Jejunum (tissue), 1 donor: ENCODE measurements around a stretch of chr14.

- PRO-cap = no peak
Measured at GRCh38 chr14:98135860-98136530, 1136.0 kb downstream of the BCL11B start.

DNA sequence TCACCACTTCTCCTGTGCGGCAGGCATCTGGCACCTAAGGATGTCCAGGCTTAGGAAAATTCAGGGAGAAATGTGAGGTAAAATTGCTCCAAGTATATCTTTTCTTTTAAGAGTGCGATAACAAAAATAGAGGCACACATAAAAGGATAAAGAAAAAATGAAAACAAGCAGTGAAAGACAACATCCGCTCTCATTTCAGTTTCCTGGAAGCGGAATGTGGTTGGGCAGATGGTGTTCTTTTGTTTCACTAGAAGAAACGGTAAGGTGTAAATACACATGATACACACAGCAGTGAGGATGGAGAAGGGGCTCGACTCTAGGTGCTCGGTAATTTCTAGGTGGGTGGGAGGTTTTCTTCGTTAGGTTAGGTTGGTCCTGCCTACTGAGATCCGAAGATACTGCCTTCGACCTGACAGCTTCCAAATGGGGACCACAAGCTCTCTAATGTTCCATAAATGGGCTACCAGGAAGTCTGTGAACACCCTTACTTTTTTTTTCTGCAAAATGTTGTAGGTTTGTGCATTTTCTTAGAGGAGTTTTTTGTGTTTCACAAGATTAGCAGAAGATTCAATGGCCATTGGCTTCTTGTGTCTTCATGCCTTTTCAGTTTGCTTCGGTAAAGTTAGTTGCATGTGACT is 1082.5 kb downstream of the BCL11B start:
- PRO-cap = unidirectional peak, plus-strand start at position 291 of the sequence

DNA sequence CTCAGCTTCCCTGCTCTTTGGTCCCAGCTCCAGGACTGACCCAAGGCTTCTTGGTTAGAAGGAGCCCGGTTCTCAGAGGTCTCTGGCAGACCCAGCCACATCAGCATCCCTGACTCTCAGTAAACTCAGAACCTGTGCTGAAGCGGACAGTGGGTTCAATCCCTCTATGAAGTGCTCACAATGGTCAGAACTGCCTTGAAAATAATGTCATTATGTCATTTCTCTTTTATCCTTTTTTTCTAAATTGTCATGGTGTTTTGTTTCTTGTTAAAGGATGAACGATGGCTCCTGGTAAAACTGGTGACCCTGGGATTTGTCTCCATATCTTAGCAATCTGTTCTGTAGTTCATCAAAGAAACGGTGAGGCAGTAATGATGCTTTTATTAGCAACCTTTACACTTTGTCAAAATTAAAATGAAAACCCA is 426.9 kb downstream of the BCL11B start:
- PRO-cap = no peak

GRCh38 chr14:98926130-98926604 is 345.8 kb downstream of the BCL11B start:
- PRO-cap = no peak

DNA sequence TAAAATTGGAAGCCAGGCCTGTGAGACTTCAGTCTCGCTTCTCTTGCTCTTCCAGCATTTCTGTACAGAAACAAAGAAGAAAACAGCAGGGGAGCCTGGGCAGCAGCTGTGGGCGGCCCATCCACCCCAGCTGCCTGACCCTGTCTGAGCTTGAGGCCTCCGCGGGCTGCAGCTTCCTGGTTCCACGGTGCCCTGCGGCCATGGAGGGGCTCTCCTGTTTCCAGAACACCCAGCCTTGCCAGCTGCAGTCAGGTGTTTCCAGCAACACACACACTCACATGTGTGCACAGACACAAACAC is 178.1 kb downstream of the BCL11B start:
- PRO-cap = no peak

DNA sequence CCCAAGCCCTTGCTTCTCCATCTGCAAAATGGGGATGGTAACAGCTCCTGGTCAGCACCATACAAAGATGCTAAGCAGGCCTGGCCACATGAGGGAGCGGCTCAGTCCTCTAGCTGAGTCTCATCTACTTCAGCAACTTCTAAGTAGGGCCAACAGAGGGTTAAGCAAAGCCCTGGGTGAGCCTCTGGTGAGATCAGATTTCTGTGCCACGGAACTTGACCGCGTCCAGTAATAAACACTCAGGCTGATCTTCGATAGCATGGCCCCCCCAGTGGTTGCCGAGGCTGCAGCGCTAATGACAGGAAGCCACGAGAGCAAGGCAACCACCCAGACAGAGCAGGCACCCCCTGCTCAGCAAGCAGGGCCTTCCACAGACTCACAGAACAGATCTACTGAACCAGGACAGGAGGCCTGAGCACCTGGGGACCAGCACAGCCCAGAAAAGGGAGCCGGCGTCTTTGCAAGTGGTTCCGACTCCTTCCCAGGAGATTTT is 42.4 kb downstream of the BCL11B start:
- PRO-cap = no peak

DNA sequence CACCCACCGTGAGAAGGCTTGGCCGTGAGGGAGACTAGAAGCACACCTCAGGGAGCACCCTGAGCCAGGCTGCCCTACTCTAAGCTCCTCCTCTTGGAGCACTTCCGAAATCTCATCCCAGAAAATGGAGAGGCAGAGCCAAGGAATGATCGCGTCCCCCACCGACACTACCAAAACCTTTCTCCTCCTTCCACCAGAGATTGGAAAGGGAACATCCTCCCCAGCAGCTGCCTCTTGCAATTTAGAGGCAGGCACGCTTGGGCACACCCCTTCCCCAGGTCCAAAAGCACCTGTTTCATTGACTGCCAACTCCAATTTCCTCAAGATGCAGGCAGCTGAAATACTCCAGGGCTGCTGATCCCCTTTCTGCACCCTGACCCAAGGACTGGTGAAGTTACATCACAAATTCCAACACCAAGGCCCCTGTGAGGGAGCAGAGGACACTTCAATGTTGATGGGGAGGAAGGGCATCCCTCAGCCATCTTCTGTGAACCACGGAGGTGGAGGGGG is 33.9 kb downstream of the BCL11B start:
- PRO-cap = no peak

DNA sequence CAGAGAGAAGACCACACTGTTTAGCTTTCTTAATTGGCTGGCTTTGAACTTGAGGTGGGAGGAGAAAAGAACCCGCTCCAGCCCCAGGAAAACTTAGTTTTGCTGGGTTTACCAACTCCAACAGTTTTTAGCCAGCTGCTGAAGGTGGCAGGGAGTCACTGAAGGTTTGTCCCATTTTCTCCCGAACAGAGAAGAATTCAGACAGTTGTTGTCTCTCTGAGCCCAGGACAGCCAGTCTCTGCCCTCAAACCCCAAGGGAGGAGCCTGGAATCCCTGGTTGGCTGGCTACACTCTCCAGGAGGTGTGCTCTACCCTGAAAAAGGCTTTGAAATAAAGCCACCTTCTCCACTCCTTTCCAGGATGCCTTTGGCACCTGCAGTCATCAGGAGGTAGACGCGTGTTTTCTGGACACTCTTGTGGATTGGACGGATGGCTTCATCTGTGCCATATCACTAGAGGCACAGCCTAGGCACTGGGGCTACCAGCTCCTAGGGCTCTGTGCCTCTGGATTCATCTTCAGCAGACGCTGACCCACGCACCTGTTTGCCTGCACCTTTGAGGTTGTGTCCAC is 24.6 kb downstream of the BCL11B start:
- PRO-cap = no peak

GRCh38 chr14:99248742-99249211 is 23.2 kb downstream of the BCL11B start:
- PRO-cap = no peak

GRCh38 chr14:99264653-99265243 is 7.2 kb downstream of the BCL11B start:
- PRO-cap = no peak

DNA sequence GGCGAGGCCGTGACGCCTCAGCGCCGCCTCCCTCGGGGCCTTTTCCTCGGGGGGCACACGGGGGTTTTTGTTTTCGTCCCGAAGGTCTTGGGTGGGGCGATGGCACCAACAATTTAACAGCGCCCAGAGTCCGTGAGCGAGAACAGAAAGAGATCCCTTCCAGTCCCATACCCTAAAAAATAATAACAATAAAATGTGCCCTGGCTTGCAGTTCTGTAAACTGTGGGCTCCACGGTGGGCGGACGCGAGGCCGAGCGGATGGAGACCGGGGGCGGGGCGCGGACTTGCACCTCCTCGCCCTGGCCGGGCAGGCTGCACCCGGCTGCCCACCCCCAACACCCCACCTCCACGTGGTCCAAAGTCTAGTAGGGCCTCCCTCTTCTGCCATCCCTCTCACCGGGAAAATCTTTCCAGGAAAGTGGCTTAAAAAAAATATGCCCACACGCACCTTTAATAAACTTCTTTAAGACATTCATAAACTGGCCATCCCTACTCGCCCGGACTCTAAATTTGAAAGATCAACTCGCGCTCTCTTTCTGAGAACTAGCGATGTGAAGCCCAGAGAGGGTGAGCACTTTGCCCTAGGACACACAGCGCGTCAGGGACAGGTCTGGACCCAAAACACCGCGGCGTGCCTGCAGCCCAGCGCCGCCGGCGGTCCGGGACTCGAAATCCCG is 1.8 kb upstream of the BCL11B start:
- PRO-cap = bidirectional peak, plus-strand start at position 368 of the sequence, minus-strand start at position 311 of the sequence

- PRO-cap = no peak
Measured at GRCh38 chr14:99412129-99412590, 68.5 kb downstream of the SETD3 start.

DNA sequence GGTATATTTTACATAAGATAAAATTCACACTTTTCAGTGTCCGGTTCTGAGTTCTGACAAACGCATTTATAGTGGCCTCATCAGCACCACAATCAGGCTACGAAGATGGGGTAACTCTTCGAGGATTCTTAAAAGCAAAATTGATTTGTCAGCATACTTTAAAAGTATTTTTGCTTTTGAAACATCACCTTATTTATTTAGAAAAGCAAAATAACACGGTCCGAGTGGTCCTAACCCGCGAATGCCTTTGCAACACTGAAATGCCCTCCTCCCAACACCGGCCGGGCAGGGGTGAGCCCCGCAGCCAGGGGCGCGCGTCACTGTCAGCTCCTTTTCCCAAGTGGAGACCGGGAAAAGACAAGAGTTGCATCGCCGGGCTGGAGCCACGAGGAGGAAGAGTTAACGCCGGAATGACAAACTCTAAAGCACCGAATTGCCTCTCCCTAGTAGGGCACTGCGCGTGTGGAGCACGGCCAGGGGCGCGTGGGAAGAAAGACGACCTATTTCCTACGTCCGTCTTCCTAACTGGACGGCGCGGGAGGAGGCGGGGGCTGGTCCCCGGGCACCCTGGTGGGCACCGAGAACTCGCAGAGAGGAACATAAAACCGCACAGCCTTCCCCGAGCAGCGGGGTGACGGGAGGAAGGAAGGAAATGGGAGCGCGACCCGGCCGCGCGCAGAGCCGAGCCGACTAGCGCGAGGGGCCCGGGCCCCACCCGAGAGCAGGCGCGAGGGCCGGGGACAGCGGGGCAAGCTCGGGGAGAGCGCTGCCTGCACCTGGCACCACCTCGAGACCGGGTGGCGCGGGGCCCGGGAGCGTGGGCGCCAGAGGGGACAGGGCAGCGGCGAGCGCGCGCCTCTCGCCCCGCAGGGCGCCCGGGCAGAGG is 807 bp downstream of the SETD3 start:
- PRO-cap = unidirectional peak, plus-strand start at position 827 of the sequence

DNA sequence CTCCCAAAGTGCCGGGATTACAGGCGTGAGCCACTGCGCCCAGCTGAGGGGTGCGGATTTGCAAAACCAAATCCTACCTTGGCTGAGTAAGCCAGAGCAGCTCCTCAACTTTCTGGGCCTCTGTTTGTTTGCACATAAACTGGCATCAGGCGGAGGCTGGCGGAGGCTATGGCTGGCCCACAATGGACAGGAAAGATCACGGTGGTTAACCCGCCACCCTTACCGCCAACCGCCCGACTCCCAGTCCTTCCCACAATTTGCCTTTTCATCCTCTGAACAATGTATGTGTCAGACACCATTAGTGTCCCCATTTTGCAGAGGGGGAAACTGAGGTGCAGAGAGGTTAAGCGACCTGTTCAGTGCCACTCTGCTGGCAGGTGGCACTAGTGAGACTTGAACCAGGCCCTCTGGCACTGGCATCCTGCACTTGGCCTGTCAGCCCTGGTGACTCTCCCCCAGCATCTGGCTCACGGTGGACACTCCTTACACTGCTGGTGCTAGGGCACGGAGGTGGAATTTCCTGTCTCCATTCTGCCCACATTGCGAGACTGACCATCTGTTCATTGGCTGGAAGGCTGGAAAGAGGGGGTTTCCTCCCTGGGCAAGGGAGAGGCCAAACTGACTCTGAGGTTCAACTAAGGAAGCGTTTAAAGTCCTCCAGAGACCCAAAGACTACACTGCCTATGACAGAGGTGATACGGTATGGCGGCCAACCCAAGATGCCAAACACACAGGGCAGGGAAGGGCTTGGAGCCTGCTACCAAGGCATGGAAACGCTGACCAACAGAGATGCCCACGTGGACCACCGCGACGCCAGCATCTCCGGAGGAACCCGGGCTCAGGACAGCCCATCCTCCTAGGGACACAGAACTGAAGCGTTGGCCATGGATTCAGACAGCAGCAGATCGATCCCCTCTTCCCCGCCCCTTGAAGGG is 48.7 kb downstream of the CCNK start:
- PRO-cap = no peak

DNA sequence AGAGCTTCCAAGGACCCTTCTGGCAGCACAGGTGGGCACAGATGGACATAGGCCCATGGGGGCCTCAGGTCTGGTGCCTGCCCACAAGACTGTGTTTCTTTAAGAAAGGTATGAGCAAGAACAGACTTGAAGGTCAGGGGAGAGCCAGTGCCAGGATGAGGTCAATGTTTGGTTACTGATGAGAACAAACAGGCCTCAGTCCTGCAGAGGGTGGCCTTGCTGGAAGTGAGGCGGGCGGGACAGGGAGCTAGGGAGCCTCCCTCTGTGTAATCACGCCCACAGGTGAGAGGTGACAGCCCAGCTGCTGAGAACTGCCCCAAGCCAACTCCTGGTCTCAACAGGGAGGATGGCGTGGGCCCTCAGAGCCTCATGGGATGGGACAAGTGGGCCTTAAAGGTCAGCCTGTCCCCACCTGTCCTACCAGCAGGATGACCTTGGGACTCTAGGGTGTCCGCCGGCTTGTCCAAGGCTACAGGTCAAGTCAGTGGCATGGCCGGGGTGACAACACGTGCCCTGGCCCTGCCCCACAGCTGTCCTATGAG is 49.0 kb downstream of the CCDC85C start:
- PRO-cap = no peak

DNA sequence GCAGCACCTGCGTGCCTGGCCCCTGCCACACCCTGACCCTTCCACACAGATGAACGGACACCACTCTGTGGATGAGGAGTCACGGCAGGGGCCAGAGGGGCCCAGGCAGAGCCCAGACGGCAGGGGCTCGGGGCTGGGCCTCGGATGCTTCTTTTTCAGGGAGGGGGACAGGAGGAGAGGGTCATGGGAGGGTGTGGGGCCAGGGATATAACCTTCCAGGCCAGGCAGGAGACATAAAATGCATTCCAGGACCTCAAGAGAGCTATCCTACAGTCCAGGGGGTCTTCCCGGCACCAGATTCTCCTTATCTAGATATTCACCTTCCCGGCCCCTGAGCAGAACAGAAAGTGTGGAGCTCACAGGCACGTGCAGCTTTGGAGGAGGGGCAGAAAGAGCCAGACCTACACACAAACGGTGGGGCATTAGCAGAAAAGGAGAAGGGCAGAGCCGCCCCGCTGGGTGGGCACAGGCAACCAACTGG is 33.6 kb downstream of the CCDC85C start:
- PRO-cap = no peak

GRCh38 chr14:99576173-99576890 is 27.7 kb downstream of the CCDC85C start:
- PRO-cap = unidirectional peak, minus-strand start at chr14:99576400; unidirectional peak, minus-strand start at chr14:99576445

DNA sequence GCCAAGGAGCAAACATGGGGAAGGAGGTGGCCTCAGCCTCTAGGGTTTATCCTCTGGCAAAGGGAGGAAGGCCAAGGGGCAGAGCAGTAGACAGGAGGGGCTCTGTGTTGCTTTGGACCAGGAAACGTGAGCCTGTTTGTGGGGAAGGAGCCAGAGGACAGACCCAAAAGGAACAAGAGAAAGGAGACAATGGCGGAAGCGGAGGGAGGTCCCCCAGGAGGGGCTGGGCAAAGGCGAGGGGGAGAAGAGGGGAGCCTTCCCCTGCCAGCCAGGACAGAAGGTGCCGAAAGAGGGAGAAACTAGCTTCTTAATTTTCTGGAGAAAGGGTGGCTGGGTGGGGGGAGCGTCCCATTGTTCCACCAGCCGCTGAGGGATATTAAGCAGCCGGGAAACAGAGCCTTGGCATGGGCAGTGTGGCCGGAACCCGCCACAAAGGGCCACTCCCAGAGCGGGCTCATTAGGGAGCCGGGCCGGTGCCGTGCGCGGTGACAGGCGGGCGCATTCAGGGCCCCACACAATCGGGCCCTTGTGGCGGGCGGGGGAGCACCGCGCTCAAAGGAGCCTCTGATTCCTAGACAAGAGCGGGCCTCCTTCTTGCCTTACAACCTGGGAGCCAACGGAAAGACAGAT is 11.2 kb downstream of the CCDC85C start:
- PRO-cap = no peak

DNA sequence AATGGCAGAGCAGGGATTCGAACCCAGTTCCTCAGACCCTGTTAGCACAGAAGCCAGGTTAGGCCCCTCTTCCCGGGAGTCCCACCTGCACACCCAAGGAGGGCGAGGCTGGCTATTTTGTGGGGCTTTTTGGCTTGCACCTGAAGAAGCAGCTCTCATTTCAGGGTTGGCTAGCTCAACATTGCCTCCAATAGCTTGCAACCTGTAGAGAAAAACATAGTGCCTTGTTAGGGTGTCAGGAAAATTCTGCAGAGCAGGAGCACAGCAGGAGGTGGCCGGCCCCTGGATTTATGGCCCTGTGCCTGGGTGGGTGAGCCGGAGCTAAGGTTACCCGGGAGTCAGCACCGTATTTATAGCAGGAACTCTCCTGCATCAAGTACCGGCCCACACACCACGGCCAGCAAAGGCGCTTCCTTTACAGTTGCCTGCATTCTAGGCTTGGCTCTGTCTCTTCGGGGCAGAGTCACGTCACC is 52.9 kb upstream of the EML1 start:
- PRO-cap = no peak

- PRO-cap = no peak
Measured at GRCh38 chr14:99752092-99752500, 41.1 kb upstream of the EML1 start.